H7 (cell line): ENCODE measurements around a stretch of chr22.

DNA sequence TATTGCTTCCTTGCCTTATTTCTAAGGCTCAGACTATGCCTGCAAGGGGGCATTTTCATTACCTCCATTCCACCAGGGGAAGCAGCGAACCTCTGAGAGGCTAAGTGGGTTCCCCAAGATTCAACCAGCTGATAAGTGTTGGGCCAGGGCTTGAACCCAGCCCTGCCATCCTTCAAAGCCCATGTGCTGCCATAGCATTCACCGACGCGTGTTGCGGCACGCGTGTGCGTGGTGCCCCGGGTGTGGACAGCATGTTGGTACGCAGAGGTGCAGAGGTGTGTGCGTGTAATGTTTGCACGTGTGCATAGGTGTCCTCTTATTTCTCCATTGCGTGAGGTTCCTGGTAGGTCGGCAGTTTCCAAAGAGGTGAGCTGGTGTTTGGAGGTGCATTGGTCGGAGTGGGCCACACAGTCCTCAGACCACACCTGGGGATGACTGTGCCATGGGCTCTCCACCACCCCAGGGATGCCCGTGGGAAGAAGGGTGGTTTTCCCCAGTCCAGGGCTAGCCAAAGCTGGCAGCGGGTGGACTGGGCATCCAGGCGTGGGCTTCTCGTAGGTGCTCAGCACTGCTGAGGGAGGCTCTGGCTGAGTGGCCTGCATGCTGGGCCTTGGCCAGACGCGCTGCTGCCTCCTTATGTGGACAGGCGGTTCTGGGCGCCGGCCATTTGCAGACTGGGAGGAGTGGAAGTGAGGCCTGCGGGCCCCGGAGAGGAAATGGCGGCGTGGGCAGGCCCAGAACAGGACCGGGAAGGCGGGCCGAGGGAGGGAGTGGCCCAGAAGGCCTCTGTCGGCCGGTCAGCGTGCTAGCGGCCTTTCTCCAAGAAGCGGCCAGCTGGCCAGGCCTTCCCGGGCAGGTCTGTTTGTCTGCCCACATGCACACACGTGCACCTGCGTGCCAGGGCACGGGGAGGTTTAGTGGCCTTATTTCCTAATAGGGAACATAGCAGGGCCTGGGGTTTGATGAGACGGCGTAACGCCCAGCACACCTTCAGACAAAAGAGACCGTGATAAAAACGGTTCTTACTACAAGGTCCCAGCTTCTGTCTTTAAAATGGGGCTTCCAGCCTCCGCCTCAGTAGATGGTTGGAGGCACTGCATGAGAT is 65.6 kb upstream of the PPARA start:
- RAMPAGE, long total RNA, result no peak

DNA sequence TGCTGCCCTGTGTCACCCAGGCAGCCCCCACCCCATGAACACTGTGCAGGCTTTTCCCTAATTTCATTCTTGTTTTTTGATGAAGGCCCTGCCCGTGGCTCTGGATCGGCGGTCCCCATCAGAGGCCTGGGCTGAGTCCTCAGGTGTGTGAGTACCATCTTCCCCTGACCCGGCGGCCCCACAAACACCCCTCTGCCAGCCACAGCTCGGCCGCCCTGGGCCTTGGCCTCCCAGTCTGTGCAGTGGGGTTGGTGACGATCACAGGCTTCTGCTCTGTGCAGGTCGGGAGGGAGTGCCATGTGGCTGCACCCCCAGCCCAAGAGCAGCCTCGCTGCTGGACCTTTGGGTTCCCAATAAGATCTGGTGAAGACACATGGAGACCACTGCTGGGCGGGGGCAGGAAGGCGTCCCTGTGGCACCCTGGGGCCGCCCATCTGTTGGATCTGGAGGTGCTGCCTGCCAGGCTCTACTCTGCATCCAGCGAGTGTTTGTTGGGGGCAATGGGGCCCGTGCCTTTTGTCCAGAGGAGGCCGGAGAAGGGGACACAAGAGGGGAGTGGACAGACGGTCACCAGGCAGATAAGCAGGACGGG is 47.1 kb upstream of the PPARA start:
- RAMPAGE, long total RNA, result no peak

DNA sequence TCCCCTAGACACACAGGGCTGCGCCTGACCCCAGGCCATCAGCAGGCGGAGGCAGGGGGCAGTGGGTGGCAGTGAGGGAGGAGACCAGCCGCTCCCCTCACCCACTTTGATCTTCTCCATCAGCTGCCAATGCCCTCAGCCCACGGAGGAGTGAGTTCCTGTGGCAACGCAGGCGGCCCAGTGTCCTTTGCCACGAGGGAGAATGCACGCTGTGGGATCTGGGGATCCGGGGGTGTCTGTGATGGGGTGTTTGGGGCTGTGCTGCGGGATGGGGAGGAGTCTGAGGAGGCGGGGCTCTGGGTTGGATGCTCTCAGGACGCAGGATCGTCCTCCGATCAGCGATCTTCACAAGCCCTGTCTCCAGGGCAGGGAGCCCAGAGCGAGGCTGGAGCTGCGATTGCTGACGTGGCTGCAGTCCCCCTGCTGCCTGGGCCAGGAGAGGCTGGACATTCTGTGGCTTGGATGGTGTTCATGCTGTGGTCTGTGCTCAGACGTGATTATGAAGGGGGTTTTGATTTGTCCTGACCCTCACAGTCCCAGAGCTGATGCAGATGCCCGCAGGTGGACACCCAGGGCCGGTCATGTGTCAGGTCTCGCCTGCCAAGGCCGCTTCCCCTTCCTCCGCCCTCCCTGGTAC is 30.3 kb upstream of the PPARA start:
- RAMPAGE, long total RNA, result no peak

DNA sequence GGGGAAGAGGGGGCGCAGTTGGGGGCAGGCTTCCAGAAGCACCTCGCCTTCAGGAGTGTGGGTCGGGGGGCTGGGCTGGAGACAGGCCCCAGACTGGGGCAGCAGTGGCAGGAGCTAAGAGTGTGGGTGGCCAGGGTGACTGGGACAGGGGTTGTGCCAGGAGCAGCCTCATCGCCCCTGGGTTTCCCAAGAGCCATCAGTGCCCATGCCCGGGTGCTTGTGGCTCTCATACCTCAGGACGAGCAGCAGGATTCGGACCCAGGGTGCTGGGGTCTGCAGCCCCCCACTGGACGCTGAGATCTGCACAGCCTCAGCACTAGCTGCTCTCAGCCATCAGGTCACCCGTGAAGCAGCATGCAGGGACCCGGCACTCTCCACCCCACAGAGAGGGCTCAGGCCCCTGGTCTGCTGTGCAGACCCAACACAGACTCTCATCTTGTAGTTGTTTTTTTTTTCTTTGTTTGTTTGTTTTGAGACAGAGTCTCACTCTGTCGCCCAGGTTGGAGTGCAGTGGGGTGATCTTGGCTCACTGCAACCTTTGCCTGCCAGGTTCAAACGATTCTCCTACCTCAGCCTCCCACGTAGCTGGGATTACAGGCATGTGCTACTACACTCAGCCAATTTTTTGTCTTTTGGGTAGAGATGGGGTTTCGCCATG is 18.4 kb upstream of the PPARA start:
- RAMPAGE, long total RNA, result no peak

DNA sequence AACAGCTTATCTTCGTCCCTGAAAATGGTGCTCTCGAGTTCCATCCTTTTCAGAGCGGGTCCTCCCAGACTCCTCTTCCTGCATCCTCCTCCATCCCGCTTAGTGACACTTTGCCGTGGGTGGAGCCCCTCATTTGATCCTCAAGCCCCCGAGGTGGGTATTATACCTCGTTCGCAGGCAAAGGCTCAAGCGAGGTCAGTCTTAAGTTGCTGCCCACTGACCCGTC is 800 bp upstream of the GTSE1 start:
- RAMPAGE, long total RNA, result no peak

DNA sequence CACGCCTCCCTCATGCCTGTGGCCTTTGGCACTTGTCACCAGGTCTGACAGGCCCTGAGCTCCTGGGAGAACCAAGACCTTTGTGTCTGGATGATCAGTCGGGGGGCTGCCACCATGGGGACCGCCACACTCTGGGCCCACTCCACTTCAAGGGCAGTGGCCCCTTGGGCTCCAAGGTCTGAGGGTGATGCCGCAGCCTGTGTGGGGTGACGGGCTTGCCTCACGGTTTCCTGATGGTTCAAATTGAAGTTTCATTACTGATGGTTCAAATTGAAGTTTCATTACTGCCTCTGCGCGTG is 27.4 kb downstream of the TRMU start:
- RAMPAGE, long total RNA, result no peak

GRCh38 chr22:46373948-46375067 is 38.8 kb downstream of the TRMU start:
- RAMPAGE, long total RNA, result no peak

- RAMPAGE, long total RNA, result no peak
Observed at GRCh38 chr22:46463861-46464588, 73.4 kb downstream of the CELSR1 start.

- RAMPAGE, long total RNA, result no peak
Observed at GRCh38 chr22:46574825-46575938, 37.8 kb upstream of the CELSR1 start.

- RAMPAGE, long total RNA, result no peak
Observed at GRCh38 chr22:46584602-46585110, 35.5 kb upstream of the GRAMD4 start.

DNA sequence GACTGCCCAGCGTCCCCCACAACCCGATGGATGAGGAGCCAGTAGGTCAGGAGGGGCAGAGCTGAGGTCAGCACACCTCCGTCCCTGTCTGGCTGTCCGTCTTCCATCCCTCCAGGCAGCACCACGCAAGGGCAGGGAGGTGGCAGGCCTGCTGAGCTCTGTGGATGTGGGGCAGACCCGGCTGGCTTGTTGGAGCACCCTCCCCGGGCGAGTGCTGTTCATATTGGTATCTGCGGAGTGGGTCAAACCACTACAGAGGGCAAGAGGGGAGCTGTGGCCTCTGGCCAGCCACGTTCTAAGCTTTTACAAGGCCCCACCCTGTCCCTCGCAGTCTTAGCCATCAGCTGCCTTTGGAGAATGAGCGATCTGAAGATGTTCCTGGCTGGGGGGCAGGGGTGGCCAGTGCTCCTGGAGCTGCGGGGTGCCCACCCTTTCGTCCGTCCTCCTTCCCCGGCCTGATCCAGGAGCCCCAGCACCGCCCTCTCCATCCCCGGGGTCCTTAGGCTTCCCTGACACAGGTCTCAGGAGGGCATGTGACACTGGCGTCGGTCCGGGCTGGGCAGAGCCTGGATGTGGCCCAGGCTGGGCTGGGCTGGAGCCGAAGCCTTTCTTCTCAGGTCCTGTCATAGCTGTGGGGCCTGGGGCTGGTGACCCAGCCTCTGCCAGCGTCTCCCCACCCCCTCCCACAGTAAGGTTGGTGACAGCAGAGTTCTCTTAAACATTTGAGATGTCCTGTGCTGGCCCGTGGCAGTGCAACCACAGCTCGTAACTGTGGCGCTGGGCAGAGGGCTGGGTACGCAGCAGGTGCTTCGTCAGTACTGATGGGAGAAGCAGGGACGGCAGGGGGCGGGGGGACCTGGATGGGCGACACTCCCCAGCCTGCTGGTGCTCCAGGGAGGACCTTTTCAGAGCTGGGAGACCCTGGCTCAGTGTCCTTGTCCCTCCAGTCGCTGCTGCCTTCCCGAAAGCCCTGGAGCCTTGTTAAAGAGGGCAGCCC is 31.6 kb upstream of the GRAMD4 start:
- RAMPAGE, long total RNA, result no peak

DNA sequence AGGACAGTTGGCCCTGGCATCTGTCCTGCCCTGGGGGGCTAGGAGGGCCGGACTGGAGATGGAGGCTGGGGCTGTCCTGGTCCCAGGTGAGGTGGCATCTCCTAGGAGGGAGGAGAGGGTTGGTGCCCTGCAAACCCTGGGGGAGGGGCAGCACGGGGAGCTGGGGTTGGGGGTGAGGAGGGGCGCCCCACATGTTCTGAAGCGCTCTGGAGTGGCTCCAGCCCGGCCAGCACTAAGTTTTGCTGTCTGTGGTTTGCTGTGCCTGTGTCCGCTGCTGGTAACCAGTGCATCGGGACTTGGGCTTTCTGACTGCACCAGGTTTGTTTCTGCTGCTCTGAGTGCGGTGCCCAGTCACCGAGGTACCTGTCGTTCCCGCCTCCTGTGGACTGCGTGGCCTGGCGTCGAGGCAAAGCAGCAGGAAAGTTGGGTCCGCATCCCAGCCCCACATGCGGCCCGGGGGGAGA is 25.5 kb upstream of the GRAMD4 start:
- RAMPAGE, long total RNA, result no peak

DNA sequence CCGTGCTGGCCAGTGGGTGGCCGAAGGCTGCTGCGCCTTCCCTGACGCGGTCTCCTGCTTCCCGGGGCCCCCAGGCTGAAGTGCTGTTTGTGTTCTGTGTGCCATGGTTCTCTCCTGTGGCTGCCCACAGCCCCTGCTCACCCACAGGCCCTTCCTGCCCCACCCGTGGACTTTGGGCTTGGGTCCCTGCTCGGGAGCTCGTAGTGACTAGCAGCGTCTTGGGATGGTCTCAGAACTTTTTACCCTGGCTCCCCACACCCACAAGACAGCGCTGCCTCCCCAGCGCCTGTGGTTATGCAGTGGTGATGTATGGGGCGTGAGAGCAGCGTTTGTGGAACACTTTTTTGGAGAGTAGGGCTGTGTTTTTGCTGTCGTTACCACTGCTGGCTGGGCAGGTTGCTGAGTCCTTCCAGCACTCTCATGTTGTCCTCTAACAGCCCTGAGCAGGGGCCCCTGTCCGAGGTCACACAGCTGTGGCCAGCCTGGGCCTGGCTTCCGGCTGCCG is 7.3 kb upstream of the GRAMD4 start:
- RAMPAGE, long total RNA, result no peak

DNA sequence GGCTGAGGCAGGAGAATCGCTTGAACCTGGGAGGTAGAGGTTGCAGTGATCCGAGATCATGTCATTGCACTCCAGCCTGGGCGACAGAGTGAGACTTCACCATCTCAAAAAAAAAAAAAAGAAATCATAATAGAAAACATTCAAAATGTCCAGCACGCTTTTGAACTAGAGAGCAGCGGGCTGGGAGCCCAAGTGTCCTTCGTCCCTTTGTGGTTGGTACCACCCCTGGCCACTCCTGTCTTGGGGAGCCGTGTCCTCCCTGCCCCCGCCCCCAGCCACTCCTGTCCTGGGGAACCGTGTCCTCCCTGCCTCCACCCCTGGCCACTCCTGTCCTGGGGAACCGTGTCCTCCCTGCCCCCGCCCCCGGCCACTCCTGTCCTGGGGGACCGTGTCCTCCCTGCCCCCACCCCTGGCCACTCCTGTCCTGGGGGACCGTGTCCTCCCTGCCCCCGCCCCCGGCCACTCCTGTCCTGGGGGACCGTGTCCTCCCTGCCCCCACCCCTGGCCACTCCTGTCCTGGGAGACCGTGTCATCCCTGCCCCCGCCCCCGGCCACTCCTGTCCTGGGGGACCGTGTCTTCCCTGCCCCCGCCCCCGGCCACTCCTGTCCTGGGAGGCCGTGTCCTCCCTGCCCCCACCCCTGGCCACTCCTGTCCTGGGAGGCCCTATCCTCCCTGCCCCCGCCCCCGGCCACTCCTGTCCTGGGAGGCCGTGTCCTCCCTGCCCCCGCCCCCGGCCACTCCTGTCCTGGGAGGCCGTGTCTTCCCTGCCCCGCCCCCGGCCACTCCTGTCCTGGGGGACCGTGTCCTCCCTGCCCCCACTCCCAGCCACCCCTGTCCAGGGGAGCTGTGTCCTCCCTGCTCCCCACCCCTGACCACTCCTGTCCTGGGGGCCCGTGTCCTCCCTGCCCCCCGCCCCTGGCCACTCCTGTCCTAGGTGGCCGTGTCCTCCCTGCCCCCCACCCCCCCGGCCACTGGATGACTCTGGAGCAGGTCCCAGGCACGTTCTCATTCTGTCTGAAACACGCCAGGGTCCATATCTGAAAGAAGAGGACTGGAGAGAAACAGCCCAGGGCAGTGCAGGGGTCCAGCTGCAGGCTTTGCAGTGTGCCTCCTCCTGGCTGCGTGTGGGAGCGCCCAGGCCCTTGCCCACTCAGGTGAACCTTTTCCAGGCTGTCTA is 15.0 kb downstream of the GRAMD4 start:
- RAMPAGE, long total RNA, result no peak

DNA sequence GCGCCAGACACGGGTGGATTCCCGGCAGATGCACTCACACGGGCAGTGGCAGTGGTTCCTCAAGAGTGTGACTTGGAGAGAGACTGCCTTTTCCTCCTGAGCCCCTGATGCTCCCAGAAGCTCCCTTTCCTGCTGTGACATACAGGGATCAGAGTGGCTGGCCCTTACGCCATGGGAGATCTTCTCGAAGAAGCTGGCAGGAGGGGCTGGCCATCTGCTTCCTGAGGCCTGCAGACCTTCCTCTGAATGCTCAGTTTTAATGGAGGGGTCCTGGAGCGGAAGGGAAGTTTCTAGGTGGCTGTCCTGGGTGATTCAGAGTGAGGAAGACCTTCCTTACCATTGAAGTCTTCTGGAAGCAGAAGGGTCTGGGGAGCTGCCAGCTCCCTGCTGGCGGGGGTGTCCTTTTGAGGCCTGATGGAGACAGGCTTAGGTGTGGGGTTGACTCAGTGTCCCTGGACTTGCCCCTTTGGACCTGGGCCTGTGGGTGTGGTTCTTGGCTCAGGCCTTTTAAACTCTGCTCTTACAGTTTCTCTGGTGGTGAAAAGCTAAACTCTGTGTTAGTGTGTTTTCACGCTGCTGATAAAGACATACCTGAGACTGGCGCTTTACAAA is 26.1 kb downstream of the GRAMD4 start:
- RAMPAGE, long total RNA, result no peak

DNA sequence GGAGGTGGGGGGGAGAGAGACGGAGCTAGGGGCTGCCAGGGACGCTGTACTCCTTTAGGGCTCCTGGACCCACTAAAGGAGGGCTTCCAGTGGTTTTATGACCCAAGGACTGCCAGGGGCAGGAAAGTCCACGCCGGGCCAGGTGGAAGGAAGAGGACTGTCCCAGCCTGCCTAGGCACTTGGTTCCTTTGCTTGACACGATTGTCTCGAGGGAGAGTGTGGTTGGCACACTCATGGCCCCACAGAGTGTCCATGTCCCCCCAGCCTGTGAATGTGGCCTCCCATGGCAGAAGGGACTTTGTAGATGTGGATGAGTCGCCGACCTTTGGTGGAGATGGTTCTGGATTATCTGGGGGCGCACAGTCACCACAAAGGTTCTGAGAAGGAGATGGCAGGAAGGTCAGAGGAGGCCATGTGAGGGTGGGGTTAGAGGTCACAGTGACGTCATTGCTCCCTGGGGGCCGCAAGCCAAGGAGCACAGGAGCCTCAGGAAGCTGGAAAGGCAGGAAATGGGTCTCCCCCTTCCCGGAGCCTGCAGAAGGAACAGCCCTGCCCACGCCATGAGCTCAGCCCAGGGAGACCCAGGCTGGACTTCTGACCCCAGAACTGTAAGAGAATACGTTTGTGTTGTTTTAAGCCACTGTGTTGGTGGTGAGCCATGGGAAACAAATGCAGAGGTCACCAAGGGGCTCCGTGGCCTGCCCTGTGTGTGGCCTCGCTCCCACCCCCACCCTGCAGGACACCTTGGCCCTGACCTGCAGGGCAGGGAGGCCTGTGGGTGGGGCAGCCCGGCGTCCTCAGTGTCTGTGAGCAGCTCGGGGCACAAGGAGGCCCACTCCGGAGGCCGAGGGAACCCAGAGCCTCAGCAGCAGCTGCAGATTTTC is 31.9 kb downstream of the GRAMD4 start:
- RAMPAGE, long total RNA, result no peak

DNA sequence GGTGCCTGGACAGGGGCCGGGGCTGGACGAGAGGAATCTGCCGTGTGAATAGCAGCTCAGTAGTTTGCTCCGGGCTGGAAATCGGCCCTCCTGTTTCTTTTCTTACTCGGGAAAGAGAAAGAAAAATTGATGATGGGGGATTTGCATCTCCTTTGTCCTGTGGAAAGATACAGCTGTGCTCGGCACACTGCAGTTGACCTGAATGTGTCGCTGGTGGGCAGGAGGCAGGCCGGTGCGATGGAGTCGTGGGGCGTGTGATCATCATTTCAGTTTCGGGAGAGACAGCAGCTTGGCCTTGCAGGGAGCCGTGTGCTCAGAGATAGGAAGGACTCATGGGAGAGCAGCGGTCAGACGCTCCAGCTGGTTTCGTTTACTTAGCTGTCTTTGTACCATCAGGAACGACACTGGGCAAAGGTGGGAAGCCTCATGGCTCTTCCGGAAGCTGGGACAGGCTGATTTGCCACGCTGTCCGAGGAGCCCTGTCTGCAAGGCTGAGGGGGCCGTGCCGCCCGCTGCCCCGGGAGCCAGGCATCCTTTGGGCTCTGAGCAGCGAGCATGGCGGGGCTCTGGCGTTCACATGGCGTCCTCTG is 32.6 kb downstream of the GRAMD4 start:
- RAMPAGE, long total RNA, result no peak

GRCh38 chr22:46653395-46653731 is 33.2 kb downstream of the GRAMD4 start:
- RAMPAGE, long total RNA, result no peak

GRCh38 chr22:46655950-46656623 is 35.9 kb downstream of the GRAMD4 start:
- RAMPAGE, long total RNA, result no peak

DNA sequence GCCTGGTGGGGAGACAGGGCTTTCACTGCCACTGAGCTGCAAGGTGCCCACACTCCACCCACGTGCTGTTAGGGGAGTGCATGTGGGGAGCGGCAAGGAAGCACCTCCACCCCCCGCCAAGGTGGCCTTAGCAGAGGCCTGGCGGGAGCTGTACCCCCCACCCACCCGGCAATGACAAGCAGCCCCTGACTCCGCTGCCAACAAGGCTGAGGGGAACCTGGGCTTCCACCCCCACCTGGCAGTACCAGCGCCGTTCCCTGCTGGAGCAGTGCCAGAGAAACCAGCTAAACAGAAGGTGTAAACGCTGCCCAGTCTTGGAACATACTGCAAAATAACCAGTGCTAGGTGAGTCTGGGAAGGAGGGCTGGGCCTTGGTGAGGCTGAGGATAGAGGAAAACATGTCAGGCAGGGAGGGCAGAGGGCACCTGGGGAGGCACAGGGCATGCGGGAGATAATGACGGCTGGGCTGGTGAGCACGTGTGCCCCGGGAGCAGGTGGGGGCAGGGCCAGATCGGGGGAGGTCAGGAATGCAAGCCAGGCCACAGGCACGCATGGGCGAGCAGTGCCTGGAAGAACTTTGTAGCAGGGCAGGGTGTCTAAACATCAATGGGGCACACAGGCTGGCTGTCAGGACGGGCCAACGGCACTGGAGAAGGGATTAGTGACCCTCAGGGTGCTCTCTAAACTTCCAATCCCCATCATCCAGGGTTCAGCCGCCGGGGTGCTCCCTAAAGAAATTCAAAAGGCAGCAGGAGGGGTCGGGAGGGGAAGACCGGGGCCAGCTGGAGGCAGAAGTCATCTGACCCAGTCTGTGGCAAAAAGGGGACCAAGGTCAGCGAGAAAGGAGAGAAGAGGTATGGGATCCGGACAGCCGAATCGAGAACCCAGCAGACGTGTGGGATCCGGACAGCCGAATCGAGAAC is 6.6 kb downstream of the CERK start:
- RAMPAGE, long total RNA, result no peak